HGPS cell (cell line): Measurements from ENCODE around the genes KHDC1, CGAS and SLC17A5.

DNA sequence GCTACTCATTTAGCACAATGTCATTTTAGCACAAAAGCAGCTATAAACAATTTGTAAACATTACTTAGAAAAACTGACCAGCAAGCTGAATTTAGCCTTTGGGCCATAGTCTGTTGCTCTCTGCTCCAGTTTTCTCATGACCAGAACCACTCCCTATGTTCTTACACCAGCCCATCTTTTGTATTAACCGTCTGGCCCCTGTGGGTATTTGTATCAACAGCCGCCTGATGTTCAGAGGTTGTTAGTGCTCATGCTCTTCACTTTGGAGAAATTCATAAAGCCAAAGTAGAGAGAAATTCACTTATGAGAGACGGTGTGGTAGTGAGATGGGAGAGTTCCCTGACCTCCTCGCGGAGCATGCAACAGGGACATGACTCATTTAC is 29.1 kb downstream of the LGSN start:
- RRBS: no CpG with 5 or more reads among the region's 5 CpGs

GRCh38 chr6:63426664-63427378 is 107.0 kb upstream of the LGSN start:
- RRBS: no CpG with 5 or more reads among the region's 6 CpGs

GRCh38 chr6:63467418-63467819 is 104.9 kb upstream of the PTP4A1 start:
- RRBS: no CpG with 5 or more reads among the region's 6 CpGs

GRCh38 chr6:63578267-63579661 is 6.5 kb downstream of the PTP4A1 start:
- RRBS: no CpG with 5 or more reads among the region's 4 CpGs

- RRBS: no CpG with 5 or more reads among the region's 14 CpGs
These were observed 1.1 kb downstream of the PHF3 start for GRCh38 chr6:63636747-63637069.

GRCh38 chr6:67887566-67888586 is 747.2 kb upstream of the ADGRB3 start:
- RRBS: 86% methylated on average over 3 of the region's 19 CpGs

GRCh38 chr6:68559749-68560176 is 75.3 kb upstream of the ADGRB3 start:
- RRBS: no CpG with 5 or more reads among the region's 5 CpGs

DNA sequence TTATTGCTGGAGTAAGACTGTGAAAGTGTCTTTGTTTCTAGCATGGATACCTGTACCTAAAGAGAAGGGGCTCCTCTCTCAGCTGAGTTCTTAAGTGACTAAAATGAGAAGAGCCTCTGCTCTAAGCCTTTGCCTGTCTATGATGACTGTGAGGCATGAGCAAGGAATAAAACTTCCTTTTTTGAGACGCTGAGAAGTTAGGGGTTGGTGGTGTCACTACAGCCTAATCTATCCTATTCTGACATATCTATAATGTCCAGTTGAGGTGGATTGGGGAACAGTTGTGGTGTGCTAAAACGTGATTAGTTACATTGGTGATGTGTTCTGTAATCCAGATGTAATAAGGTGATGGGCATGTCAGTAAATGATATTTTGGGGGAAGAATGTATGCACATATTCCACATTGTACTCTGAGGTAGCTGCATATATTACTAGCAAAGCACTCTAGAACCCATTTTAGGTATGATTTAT is 18.0 kb downstream of the ADGRB3 start:
- RRBS: no CpG with 5 or more reads among the region's 2 CpGs

GRCh38 chr6:69825904-69826419 is 29.2 kb upstream of the LMBRD1 start:
- RRBS: no CpG with 5 or more reads among the region's 2 CpGs

GRCh38 chr6:70815440-70816068 is 141.3 kb downstream of the B3GAT2 start:
- RRBS: no CpG with 5 or more reads among the region's 2 CpGs

DNA sequence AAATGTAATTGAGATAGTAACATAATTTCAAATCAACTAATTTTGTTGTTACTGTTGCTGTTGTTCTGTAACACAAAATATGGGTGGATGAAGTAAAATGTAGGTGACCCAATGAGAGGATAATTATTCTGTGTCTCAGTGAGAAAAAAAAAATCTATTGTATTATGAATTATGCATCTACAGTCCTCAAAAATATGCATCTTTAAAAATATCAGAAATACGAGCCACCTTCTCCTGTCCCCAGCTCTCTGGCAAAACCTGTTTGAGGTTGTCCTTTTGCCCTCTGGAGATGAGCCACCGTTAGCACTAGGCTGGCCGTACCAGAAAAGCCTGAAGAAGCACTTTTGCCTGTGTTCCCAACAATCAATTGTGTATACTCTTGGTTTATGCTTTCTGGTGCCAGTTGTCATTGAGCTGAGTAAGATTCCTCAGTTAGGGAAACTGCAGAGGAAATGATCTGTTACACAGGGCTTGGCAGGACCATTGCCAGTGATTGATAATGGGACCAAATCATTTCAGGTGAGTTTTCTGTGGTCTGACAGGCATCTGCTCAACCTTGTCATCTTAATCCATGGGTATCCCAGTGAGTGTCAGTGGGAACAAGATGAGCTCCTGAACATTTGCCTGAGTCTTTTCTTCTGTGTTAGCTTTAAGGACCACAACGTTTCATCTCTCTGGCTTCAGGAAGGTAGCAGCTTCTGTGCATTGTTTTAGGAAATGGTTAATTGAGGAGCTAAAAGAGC is 329.9 kb downstream of the RIMS1 start:
- RRBS: no CpG with 5 or more reads among the region's 4 CpGs

GRCh38 chr6:72620047-72620968 is 1.6 kb upstream of the KCNQ5 start:
- RRBS: 0% methylated on average over 1 of the region's 31 CpGs

- RRBS: no CpG with 5 or more reads among the region's 5 CpGs
These were observed 139.9 kb downstream of the KHDC1L start for GRCh38 chr6:73085314-73085796.

DNA sequence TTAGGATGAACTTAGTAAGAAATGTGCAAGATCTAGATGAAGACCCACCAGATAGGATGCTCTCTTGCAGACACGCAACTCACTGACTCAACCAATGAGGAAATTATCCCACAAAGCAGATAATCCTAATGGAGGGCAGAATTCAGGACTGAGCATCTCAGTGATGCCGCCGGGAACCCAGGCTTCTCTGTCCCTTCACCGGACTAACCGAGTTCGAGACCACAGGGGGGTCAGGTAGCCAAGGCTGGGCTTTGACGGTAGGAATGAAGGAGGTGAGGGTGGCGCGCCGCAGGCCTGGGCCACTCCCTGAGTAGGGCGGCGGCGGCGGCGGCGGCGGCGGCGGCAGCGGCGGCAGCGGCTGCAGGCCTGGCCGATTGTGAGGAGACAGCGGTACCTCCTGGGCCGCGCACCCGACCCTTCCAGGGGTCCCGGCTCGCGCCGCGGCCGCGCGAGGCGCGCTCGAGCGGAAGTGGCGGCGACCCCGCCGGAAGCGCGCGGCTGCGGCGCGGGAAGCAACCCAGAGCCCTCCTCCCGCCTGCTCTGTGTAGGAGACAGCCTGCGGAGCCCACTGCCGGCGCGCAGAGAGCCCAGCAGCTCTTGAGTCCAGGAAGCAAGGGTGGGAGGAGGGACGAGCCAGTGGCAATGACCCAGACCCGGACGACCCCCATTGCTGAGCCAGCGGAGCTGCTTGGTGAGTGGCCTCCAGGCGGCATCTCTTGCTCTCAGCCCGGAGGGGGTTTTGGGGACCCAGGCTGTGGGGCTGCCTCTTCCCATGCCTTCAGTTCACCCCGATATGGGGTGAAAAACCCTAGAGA is at the start of gene KHDC1:
Gene KHDC1 (minus strand): TSS at position 471 of the 815 bp plus-strand sequence.
- RRBS: 2% methylated on average over 31 of the region's 61 CpGs

DNA sequence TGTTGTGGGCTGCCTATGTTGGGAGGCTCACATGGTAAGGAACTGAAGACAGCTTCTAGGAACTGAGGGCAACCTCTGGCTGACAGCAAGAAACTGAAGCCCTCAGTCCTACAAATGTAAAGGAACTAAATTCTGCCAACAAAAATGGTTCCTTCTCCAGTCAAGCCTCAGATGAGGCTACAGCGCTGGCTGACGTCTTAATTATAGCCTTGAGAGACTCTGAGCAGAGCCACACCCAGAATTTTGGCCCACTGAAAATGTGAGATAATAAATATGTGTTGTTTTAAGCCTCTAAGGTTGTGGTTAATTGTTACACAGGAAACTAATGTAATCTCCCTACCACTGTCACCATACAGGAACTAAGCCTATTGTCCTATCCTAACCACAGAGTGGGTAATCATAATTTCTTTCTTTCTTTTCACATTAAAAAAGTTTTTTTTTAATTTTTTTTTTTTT is 27.8 kb downstream of the DDX43 start:
- RRBS: no CpG with 5 or more reads among the region's 2 CpGs

- RRBS: 1% methylated on average over 20 of the region's 61 CpGs
These were observed at the start of gene CGAS for GRCh38 chr6:73451784-73452544. Gene CGAS, minus strand, starts transcription at chr6:73452297.

DNA sequence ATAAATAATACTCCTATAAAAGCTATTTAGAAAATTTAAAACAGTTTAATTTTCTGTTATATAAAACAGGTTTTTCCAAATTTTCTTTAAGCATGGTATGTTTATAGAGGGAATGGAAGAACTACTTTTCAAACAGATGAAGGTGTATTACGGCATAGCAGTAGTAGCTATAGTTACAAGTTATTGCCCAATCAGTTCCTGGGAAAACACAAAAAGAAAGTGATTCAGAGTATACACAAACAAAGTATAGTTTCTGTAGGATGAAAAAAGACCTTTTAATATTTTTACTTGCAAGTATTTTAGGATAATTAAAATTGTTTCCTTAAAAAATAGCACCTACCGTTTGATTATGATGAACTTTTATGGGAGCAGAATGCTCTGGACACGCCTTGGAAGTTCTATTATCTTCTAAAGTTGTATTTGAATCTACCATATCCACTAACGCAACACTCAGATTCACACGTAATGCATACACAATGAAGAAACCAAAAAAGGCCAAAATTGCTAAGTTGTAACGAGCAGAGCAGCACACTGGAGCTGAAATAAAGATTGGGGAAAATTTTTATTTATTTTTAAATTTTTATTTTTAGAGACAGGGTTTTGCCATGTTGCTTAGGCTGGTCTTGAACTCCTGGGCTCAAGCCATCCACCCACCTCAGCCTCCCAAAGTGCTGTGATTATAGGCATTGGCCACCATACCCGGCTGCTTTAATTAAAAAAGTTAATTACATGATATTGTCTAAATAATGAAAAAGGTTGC is 9.5 kb downstream of the SLC17A5 start:
- RRBS: no CpG with 5 or more reads among the region's 7 CpGs

DNA sequence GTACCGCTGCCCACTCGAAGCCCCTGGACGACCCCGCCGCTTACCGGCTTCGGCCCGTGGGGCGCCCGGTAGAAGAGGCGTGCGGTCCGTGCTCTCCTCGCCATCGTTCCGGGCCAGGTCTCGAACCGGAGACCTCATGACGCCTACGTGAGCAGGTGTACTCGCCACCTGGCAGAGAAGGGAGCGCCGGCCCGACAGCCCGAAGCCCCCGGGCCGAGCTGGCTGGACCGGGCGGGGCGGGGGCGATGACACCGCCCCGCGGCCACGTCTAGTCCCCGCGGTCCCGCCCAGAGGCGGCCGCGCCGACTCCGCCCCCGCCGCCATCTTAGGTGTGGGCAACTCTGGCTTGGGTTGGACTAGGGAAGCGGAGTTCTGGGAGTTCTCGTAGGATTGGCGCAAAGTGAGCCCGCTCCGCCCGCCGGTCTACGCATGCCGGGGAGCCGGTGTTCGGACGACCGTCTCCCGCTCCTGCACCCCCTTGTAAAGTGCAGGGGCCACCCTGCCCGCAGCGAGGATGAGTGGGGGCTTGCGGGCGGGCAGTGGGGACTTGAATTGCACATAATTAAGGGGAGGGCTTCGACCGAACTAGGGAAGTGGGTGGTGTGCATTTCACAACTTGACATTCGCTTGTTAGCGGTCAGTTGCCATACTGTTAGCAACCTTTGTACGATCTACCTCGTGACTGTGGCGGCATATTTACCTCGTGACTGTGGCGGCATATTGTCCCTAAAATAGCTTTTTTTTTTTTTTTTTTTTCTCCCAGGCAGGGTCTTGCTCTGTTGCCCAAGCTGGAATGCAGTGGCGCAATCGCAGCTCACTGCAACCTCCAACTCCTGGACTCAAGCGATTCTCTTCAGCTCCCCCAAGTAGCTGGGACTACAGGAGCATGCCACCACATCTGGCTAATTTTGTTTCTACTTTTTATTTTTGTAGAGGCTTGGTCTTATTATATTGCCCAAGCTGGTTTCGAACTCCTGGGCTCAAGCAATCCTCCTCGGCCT is at the start of gene SLC17A5:
Gene SLC17A5 (minus strand): TSS at position 244 of the 1,001 bp plus-strand sequence.
- RRBS: 1% methylated on average over 19 of the region's 77 CpGs